Jurkat, Clone E6-1 (cell line): Measurements from ENCODE around the gene TMEM245.

DNA sequence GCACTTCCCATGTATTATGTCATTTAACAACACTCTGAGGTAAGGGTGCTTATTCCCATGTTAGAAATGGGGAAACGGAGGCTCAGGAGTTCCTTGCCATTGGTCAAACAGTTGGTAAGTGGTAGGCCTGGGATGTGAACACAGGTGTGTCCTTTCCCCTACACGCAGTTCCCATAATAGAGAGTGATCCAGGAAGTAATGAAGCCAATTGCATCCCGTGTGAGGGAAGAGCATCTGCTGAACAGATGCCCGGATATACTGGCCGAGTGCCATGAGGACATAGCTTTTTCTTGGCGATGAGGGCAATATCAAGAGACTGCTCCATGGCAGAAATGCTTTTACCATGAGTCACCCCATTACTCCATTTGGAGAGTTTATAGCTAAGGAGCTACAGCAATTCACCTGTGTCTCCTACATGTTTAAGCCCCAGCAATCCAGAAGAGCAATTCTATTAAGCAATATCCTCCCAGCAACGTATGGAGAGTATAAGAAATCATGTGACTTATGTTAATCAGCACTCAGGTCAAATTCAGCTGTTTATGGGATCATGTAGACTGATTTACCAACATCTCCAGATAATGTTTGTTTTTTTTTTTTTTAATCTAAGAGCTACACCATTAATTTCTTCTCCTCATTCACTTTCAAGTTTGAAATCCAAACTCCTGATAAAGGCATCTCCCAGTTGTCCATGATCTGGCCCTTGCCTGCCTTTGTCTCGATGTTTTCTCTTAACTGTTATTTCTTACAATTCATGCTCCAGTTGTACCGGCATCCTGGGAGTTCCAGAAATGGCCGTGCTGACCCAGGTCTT lies 222.0 kb upstream of the KLF4 start:
- RRBS, result no CpG with 5 or more reads among the region's 10 CpGs

DNA sequence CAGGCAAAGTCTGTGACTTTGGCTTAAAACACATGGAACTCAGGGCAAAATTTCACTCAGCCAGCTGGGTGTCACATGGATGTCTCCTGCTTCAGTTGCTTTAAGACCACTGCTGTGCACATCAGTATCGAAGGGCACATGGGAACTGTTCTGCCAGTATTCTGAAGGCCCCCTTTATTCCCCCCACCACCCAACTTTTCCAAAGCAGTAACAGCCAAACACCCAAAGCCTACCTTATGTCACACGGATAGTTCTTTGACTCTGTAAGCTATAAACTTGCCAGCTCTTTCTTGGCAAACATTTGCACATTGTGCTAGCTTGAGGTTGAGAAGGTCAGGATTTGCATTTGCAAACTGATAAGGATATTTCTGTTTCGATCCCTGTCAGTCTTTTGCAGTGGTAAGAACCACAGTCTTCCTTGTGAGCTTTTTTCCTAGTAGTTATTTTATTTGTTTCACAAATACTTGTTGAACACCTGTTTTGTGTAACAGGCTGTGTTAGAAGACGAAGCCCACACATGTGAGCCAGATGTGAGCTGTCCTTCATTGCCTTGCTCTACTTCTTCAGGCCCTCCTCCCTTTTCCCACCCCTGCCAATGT lies 326.8 kb upstream of the KLF4 start:
- RRBS, result no CpG with 5 or more reads among the region's 4 CpGs

GRCh38 chr9:108053350-108054316 lies 564.1 kb upstream of the KLF4 start:
- RRBS, result no CpG with 5 or more reads among the region's 17 CpGs

DNA sequence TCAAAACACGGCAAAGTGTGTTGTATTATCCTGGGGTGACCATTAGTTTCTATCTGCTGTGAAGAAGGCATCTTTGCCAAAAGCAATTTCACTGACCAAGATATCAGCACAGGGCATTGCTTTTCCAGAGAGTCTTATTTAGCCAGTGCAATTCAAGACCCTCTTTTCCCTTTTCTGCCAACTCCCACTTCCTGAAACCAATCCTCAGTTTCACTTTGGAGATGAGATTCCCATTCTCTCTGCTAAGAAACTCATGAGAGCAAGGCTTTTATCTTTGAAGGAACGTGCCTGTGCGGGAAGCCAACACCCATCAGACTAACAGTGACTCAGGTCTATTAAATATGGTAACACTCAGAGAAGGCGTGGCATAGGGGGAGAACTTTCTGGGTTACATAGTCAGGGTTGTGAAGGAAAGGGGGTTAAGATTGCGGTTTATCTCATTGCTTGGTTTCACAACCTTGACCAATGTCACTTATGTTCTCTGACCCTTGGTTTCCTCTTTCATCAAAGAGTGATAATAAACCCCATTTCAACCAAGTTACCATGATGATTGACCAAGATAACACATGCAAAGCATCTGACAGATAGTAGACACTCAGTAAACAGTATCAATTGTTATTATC lies 666.9 kb upstream of the KLF4 start:
- RRBS, result no CpG with 5 or more reads among the region's 5 CpGs

GRCh38 chr9:108213385-108213796 lies 642.4 kb downstream of the ACTL7B start:
- RRBS, result no CpG with 5 or more reads among the region's 2 CpGs

GRCh38 chr9:108891023-108891494 lies 29.0 kb downstream of the ACTL7A start:
- RRBS, result no CpG with 5 or more reads among the region's 5 CpGs

DNA sequence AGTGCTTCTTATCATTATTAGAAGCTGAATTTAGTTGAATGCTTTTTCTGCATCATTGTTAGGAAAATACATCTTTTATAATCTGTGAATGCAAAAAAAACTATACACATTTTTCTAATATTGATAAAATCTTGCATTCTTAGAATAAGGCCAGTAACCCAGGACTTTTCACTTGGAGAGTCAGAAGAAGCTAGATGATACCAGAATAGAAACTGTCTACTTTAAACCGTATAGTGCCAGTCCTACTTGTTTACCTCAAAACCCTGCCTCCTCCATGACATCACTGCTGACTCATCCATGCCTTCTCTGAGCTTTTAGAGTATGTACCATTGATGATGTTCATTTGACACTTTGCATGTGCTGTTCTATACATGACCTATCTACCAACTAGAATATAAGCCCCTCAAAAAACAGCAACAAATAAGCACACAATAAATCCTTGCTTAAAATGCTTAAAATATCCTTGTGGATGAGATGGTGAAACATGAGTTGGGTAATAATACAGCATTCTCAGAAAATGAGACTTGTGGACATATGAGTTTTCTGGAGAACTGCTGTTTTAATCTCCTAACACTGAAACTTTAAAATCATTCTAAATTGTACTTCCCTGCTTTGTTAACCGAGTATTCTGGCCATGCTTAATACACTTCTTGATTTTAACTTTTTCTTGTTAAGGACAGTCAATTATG lies 2.6 kb downstream of the CTNNAL1 start:
- RRBS, result no CpG with 5 or more reads among the region's 2 CpGs

GRCh38 chr9:109117776-109118835 lies 1.6 kb downstream of the TMEM245 start:
- RRBS, result no CpG with 5 or more reads among the region's 14 CpGs

GRCh38 chr9:109119795-109120557 lies at the start of gene TMEM245:
Gene TMEM245, minus strand, starts transcription at chr9:109119947.
- RRBS, result no CpG with 5 or more reads among the region's 51 CpGs

DNA sequence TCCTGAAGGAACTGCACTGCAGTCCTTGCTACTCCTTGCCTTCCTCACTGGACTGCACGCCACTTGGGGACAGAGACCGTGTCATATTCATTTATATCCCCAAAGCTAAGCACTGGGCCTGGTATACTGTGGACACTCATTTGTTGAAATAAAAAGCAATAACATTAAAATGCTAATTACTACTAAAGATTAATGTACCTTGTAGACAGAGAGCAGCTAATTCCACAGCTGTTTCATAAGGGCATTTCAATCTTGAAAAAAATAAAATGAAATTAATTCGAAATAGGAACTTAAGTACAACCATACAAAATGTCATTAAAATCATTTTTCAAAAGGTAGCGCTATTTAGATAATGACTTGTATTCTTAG lies 58.0 kb downstream of the EPB41L4B start:
- RRBS, result no CpG with 5 or more reads among the region's 4 CpGs

- RRBS, result no CpG with 5 or more reads among the region's 4 CpGs
Measured at GRCh38 chr9:109306604-109307157, 14.2 kb downstream of the EPB41L4B start.

- RRBS, result no CpG with 5 or more reads among the region's 11 CpGs
Measured at GRCh38 chr9:109313799-109314334, 7.0 kb downstream of the EPB41L4B start.

DNA sequence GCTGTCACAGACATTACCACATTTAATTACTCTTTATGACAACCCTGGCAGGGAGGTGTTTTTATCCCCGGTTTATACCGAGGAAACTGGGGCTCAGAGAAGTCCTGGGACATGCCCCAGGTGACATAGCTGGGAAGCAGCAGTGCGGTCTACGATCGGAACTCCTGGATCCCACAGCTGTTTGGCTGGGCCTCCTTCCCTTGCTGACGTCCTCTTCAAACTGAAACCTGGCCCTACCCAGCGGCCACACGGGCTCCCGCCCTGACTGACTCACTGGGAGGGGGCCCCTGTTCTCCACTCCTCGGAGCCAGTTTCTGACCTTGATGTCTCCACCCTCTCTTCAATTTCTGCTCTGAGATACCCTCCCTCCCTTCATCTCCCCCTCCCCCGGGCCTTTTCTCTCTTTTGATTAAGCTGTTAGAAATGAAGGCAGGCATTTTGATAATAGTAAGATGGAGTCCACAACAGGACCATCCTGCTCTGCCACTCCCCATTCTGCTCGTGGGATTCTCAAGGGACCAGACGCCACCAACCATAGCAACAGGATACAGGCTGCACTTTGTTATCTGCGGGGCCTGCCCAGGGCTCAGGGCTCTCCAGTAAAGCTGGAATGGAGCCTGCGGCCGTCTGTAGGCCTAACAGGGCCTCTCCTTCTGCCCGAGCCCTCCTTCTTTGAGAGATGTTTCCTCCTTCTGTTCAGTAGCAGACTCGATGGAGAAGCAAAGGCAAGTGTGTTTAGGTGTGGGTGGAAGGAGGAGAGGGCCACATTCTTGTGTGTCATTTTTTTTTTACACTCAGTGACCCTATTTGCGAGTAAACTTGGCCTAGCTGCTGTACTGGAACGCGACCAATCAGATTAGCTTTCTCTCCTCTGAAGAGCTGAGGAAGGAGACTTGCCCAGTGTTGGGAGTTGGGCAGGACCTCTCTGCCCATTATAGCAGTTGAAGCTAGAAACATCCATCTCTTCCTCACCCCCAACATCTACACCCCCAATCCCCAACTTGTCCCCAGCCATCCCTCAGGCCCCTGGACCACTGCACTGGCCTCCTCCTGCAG lies 8.7 kb upstream of the EPB41L4B start:
- RRBS, result 100% methylated on average over 2 of the region's 21 CpGs

DNA sequence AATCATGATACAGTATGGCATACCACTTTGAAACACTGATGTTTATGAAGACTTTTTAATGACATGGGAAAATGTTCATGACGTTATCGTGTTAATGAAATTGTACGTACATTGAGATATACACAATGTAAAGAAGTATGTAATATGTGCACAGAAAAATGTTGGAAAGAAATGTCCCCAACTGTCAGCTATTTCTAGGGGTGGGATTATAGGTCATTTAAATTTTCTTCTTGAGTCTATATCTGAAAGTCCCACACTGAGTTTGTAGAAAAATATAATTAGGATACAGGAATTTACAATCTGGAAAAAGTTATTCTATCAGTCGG lies 25.6 kb upstream of the EPB41L4B start:
- RRBS, result no CpG with 5 or more reads among the region's 4 CpGs

GRCh38 chr9:109428522-109429172 lies 69.5 kb downstream of the PTPN3 start:
- RRBS, result no CpG with 5 or more reads among the region's 10 CpGs

DNA sequence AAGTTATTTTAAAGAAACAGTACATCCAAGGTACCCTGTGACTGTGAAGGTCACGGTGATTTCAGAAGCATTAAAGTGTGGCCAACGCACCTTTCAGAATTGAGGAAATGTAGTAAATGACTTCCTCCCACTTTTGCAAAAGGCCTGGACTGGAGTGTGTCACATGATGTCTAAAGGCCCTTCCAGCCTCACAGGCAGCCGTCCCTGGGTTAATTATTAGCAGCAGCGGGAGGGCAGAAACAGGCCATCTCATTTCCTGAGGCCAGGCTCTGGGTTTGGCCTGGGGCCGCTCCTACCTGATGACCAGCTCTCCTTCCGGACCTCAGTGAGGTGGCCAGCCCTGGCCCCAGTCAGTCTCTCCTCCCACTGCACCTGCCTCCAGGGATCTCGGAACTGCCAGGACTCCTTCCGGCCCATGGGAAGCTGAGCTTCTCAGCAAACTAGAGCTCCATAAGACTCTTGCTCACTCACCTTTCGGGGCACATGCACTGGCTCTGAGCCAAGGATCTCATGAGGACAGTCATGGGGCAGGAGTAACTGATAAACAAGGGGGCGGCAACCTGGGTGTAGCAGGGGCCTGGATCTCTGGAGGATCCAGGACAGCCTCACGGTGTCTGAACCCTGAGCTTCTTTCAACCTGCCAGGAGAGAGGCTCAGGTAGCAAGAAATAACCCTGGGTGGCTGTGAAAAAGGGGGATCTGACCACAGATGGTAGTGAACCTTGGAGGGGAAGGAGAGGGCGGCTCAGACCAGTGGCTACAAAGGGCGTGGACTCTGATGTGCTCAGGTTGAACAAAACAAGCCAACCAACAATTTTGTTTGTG lies 20.5 kb downstream of the PTPN3 start:
- RRBS, result no CpG with 5 or more reads among the region's 13 CpGs

DNA sequence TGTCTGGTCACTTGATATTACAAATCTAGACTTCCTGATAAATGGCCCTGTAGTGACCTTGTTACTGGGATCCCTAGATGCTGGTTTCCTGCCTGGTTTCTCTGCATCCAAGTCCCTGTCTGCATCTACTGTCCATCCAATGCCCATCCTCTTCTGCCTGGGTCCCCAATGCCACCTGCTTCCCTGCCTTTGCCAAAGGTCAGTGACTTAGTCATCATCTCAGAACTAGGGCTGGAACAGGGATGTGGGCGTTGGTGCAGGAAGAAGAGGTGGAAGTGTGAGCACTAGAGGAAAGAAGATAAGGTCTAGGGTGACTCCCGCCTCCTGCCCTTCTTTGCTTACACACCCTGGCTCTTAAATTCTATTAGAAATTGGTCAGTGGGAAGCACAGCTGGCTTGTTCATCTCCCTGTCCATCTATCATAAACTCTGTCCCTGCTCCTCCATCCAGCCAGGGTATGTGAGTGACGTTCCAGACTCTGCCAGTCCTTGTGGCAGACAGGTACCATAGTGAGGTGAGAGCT lies 9.3 kb downstream of the PTPN3 start:
- RRBS, result no CpG with 5 or more reads among the region's 3 CpGs

DNA sequence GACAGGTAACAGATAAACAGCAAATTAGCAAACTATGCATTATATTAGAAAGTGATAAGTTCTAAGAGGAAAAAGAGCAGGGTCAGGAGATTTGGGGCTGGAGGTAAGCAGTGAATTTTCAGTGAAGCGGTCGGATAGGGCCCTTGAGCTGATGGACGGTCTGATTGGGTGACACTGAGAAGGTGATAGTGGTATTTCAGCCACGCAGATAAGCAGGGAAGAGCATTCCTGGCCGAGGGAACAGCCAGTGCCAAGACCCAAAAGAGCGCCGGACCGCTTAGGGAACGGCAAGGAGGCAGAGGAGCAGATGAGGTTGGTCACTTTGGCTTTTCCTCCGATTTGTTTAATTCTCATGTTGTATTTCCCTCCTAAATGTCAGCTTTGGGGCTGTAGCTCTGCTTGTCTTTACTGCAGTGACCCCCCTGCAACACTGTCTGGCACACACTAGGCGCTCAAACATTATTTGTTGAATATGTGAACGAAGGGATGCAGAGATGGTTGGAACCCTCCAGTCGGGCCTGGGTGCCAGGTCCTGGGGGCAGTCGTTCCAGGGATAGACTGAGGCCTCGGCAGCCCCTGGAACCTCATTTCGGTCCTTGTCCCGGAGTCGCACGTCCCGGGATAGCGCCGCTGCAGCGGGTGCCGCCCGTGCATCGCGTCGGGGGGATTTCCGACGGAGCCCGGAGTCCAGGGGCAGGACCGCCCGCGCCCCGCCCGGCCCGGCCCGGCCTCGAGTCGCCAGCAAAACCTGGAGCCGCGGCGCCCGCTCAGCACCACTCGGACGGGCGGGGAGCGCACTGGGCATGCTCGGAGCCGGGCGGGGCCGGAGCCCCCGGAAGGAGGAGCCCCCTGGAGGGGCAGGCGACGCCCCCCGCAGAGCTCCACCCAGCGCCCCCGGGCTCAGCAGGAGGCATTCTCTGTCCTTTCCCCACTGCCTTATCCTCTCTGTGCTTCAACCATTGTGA lies 1.3 kb upstream of the PTPN3 start:
- RRBS, result 5% methylated on average over 28 of the region's 58 CpGs

- RRBS, result no CpG with 5 or more reads among the region's 1 CpG
Measured at GRCh38 chr9:109705401-109705938, 74.5 kb upstream of the PALM2AKAP2 start.

DNA sequence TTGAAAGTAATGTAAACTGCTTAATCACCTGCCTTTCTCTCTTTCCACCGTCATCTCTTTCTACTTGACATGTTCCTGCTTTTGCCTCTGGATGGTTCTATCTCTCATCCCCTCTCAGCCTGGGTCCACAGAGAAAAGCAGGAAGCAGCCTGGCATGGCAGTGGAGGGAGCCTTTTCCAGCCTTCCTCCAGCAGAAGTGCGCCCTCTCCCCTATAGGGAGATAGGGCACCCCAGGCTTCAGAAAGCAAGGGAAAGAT lies 11.2 kb downstream of the PALM2AKAP2 start:
- RRBS, result no CpG with 5 or more reads among the region's 2 CpGs